A172 (cell line): Measurements from ENCODE around the genes SWAP70, ADM and LYVE1.

- RAMPAGE, long total RNA: start-site peak on the plus strand at chr11:9664089-9664242, 136 and 259 reads in 2 replicates
Measured at GRCh38 chr11:9663831-9664837, at the start of gene SWAP70. Gene SWAP70 (plus strand): TSS chr11:9664077.

DNA sequence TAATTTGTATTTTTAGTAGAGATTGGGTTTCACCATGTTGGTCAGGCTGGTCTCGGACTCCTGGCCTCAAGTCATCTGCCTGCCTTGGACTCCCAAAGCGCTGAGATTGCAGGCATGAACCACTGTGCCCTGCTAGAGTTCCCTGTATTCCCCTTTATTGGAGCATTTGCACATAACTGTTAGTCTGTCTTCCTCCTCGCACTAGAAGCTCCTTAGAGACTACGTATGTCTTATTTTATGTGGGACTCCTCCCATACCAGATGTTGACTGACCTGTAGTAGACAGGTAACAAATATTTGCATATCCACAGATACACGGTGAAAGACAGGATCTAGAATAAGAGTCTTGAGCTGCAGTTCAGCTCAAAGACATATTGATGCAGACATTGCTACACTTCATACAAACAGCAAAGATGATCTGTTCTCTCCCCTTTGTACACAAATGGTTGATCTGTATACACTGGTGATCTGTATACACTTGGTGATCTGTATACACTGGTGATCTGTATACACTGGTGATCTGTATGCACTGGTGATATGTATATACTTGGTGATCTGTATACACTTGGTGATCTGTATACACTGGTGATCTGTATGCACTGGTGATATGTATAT, 40.8 kb downstream of the SWAP70 start:
- RAMPAGE, long total RNA: no peak

DNA sequence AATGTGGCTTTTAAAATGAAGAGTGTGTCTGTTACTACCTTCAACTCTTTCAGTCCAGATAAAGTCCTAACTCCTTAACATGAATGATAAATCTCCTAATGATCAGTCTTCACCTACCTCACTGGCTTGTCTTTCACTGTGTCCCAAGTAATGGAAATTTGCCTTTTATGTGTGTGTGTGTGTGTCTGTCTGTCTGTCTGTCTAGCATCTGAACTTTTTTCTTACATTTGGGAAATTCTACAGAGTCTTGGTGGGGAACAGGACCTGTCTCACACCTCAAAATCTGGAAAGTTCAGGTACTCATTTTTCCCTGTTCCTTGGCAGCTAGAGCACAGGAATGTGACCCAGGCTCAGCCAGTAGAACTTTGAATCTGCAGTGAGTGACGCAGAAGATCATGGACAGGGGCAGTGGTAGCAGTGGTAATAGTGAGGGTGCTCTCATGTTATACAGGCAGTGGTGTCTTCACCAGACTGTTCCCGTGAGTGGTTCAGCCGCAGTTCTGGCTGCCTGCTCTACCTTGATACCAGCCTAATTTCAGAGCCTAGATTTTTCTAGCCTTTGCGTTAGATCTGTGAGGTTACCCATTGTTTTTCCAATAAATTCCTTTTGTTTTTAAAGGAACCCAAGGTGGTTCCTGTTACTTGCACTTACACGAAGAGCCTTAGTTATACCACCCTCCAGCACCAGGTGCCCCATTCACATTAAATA, 47.5 kb downstream of the SWAP70 start:
- RAMPAGE, long total RNA: no peak

DNA sequence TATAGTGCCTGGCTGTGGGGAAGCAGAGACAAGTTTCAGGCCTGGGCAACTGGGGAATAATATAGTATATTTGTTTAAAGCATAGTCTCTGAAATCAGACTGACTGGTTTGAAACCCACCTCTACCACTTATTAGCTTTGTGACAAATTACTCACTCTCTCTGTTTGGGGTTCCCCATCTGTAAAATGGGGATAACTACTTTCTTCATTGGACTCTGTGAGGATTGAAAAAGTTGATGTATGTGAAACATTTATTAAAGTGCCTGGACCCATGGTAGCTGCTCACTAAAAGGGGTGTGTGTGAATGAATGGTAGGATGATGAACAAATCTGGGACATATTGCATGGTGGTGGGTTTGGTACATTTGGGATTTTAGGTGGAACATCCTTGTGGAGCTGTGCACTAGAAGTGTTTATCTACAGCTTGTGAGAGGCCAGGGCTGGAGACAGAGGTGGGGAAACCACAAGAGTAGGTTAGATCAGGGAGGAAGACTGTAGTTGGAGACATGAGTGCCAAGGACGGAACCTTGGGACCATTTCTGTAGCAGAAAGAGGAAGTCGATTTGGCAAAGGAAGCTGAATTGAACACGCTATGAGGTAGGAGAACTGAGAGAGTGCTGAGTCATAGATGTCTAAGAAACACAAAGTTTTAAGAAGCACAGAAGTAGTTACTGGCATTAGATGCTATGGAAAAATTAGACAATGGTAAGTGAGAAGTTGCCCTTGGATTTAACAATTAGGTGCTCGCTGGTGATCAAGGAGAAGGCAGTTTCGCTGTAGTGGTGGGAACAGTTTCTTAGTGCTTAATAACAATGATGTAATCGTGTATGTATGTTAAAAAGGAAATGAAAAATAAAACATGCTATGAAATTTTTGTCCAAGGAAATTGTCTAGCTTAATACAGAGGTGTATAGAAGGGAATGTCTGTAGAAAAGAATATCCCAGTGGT, 52.7 kb downstream of the SWAP70 start:
- RAMPAGE, long total RNA: no peak

- RAMPAGE, long total RNA: no peak
Measured at GRCh38 chr11:9738962-9739523, 75.2 kb downstream of the SWAP70 start.

GRCh38 chr11:9760095-9760662, 96.3 kb downstream of the SWAP70 start:
- RAMPAGE, long total RNA: no peak

DNA sequence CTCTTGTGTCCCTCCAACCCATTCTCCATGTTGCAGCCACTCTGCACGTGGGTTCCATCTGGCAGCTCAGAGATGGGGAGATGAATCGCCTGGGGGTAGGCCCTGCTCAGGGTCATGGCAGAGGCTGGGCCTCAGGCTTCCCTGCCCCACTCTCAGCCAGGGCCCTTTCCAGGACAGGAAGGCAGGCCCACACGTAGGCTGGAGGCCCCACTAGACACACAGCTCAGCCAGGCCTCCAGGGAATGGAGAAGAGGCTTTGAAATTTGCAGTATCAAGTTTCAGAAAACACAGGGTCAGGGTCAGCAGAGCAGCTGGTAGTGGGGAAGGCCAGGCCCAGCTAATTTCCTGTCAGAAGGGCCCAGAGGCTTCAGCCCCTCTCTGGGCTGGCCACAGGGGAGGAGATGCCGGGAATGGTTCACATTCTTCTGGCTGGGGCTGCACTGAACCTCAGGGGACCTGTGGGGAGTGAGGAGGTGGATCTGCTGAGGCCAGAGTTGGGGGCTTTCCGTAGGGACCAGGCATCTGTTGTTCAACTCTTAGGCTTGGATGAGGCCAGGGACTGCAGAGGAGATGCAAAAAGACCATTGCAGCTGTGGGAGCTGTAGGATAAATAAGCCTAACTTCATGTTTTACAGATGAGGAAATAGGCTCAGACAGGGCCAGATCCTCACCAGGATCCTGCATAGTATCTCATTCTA, 101.7 kb downstream of the SWAP70 start:
- RAMPAGE, long total RNA: no peak

- RAMPAGE, long total RNA: no peak
Measured at GRCh38 chr11:9855639-9856410, 191.9 kb downstream of the SWAP70 start.

GRCh38 chr11:9922792-9923208, 258.9 kb downstream of the SWAP70 start:
- RAMPAGE, long total RNA: no peak

- RAMPAGE, long total RNA: no peak
Measured at GRCh38 chr11:10302312-10303104, 2.4 kb upstream of the ADM start.

DNA sequence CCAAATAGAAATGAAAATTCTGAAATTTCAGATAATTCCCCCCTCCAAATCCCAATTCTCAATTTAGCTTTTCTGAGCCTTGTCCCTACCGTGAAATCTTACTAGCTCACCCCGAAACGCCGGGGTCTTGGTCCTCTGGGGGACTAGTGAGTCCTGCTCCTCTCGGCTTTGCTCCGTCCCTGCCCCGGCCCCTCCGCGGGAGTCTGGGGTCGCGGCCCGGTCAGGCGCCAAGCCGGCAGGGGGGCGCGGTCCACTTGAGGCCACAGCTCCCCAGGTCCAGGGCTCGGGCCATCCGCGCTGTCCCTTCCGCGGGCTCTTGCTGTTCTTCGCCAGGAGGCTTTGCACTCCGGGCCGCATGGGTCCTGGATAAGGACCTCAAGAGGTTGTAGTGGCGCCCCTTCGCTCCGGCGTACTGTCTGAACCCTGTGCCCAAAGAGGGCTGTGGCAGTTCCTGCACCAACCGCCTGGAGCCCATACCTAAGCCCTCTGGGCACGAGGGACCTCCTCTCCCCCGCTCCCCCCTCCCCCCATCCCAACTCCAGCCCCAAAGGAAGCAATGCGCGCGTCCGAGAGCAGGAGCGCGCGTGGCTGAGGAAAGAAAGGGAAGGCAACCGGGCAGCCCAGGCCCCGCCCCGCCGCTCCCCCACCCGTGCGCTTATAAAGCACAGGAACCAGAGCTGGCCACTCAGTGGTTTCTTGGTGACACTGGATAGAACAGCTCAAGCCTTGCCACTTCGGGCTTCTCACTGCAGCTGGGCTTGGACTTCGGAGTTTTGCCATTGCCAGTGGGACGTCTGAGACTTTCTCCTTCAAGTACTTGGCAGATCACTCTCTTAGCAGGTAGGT, at the start of gene ADM:
Gene ADM (plus strand): TSS at position 684 of the 846 bp plus-strand sequence.
- RAMPAGE, long total RNA: start-site peak on the plus strand centred at position 685 of the sequence, 10 bp wide, 52 and 89 reads in 2 replicates

DNA sequence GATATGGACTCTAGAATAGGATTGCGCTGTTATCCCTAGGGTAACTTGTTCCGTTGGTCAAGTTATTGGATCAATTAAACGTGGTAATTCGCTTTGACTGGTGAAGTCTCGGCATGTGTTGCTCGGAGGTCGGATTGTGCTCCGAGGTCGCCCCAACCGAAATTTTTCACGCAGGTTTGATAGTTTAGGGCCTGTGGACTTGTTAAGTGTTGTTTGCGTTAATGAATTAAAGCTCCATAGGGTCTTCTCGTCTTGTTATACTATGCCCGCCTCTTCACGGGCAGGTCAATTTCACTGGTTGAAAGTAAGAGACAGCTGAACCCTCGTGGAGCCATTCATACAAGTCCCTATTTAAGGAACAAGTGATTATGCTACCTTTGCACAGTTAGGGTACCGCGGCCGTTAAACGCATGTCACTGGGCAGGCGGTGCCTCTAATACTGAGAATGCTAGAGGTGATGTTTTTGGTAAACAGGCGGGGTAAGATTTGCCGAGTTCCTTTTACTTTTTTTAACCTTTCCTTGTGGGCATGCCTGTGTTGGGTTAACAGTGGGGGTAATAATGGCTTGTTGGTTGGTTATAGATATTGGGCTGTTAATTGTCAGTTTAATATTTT, 33.0 kb downstream of the RNF141 start:
- RAMPAGE, long total RNA: no peak

DNA sequence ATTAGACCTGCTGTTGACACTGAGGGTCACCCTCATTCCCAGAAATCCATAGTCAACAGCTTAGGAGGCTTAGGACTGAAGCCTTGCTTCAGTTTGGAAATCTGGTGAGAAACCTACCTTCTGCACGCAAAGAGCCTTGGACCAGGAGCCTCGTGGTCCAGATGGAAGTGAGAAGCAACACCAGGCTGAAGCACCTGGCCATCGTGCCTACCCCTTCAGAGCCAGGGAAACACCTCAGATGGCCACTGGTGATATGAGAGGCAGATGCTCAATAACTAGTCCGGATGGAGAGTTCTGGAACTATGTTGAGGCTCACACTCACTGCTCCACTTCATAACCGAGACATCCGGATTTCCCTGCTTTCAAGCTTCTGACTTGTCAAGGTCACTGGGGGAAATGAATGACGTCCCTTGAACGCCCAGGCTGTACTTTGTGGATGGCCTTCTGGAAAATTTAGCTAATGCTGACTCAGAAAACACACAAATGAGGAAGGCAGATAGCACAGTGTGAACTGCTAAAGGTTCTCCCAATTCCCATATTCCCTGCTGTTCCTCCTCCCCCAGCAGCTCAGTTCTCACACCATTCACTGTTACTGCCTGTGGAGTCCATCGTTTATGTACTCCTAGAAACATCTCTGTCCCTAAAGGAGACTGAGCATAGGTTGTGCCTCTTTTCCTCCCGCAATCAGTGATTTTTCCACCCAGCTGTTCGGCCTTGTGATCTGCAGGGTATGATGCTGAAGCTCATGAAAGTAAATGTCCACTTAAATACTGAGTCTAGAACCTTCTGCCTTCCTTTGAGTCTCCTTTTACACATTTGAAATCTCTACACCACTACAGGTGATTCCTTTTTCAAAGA, at the start of gene LYVE1:
Gene LYVE1 (minus strand): TSS at position 335 of the 858 bp plus-strand sequence.
- RAMPAGE, long total RNA: no peak

DNA sequence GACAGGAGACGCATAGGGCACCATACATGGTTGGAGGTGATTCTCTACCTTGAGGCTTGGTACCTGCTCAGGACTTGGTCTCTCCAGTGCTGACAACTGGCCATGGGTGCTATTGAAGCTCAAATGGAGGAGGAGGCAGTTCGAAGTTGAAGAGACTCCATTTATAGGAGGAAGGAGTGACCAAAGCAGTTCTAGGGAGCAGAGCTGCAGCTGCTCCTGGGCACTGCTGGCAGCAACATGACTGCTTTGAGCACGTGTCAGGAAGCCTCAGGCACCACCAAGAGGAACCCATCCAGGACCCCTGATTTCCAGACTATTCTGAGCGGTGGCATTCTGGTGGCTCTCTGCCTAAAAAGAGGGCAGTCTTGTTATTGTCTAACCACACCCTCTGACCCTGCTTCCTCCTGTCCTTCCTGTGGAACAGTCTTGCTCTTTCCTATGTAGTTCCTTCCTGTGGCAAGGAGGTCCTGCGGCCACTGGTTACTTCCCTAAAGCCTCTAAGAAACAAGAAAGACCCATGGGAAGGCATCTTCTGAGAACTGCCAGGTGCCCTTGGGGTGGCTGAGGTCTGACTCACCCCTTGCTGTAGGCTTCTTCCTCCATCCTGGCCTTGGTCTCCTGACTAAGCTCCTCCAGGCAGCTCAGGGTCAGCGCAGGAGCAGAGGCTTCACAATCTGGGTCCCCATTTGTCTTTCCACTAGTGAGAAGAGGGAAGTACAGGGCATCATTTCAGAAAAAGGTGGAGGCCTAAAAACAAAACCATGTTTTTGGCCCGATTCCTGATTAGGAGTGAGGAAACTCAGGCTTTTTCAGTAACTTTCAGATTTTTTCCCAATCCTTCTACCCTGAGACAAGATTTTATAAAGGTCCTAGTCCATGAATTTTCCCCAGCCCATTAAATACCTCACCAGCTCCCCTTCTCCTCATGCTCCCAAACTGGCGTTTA, 13.1 kb upstream of the LYVE1 start:
- RAMPAGE, long total RNA: no peak

DNA sequence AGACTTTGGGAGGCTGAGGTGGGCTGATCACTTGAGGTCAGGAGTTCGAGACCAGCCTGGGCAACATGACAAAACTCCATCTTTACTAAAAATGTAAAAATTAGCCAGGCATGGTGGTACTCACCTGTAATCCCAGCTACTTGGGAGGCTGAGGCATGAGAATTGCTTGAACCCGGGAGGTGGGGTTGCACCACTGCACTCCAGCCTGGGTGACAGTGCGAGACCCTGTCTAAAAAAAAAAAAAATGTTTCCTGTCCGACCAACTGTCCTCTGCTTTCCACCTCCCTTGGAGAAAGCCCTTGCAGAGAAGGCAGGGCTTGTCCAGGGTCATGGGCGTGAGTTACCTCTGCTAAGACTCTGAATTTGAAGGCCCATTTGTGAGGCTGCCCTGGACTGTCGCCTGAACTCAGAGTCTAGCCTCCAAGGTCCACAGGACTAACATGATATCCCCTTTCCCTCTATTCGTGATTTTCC, 3.4 kb downstream of the IRAG1 start:
- RAMPAGE, long total RNA: no peak

GRCh38 chr11:10771473-10771894, 20.4 kb downstream of the CTR9 start:
- RAMPAGE, long total RNA: no peak

- RAMPAGE, long total RNA: no peak
Measured at GRCh38 chr11:10801262-10802635, 7.0 kb downstream of the EIF4G2 start.

- RAMPAGE, long total RNA: no peak
Measured at GRCh38 chr11:10809034-10810082, 632 bp upstream of the EIF4G2 start.

GRCh38 chr11:10892288-10892785, 34.5 kb upstream of the ZBED5 start:
- RAMPAGE, long total RNA: no peak

- RAMPAGE, long total RNA: no peak
Measured at GRCh38 chr11:11146732-11147213, 206.3 kb downstream of the CSNK2A3 start.